Karpas-422 (cell line): ENCODE measurements around the gene SHPRH.

- PRO-cap: no peak
- RAMPAGE, long total RNA: no peak
These were observed 268.5 kb downstream of the ADGRG6 start for GRCh38 chr6:142570155-142570797.

DNA sequence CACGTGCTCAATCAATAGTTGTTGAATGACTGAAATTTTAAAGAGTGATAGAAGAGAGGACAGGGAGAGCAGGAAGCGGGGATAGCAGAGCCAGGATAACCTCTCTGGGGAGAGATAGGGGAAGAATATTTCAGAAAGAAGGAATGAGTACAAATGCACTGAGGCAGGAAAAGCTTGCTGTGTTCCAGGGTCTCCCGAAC, 263.8 kb downstream of the HIVEP2 start:
- PRO-cap: no peak
- RAMPAGE, long total RNA: no peak

DNA sequence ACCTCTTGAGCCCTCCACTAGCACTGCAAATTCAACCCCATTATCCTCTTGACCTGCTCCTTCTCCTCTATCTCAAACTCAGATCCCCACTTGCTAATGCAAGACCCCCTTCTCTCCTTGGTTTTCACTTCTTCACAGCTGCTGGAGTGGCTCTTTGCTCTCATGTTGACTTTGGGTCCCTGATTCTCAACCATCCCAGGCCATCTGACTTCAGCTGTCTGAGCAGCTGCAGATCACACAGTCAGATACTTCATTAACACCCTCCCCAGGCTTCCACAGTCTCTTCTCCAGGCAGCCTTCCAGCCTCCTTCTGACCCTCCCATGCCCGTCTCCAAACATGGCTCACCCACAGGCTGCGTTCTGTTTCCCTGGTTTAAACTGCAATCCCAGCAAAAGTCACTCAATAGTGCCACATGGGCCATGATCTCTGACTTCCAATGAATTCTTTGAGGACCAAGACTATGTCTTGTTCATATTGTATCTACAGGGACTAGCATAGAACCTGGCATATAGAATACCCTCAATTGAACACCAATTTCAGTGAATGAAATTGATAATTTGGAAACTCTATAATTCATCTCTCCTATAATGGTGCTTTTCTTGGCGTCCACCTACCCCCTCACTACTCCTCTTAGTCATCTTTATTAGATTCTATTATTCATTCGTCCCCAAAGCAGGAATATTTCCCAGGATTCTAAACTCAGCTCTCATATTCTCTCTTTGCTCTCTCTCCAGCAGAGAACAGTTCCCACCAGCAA, 65.3 kb downstream of the HIVEP2 start:
- PRO-cap: no peak
- RAMPAGE, long total RNA: no peak

GRCh38 chr6:142888737-142889264, 56.2 kb downstream of the HIVEP2 start:
- PRO-cap: no peak
- RAMPAGE, long total RNA: no peak

DNA sequence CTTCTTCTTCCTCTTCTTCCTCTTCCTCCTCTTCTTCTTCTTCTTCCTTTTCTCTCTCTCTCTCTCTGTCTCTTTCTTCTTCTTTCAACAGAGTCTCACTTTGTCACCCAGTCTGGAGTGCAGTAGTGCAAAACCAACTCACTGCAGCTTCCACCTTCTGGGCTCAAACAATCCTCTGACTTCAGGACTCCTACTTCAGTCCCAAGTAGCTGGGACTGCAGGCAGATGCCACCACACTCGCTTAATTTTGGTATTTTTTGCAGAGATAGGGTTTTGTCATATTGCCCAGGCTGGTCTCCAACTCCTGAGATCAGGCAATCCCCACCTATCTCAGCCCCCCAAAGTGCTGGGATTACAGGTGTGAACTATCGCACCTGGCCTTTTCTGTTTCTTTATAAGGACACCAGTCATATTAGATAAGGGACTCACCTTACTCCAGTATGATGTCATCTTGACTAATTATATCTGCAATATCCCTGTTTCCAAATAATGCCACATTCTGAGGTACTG, 6.6 kb upstream of the AIG1 start:
- PRO-cap: no peak
- RAMPAGE, long total RNA: no peak

DNA sequence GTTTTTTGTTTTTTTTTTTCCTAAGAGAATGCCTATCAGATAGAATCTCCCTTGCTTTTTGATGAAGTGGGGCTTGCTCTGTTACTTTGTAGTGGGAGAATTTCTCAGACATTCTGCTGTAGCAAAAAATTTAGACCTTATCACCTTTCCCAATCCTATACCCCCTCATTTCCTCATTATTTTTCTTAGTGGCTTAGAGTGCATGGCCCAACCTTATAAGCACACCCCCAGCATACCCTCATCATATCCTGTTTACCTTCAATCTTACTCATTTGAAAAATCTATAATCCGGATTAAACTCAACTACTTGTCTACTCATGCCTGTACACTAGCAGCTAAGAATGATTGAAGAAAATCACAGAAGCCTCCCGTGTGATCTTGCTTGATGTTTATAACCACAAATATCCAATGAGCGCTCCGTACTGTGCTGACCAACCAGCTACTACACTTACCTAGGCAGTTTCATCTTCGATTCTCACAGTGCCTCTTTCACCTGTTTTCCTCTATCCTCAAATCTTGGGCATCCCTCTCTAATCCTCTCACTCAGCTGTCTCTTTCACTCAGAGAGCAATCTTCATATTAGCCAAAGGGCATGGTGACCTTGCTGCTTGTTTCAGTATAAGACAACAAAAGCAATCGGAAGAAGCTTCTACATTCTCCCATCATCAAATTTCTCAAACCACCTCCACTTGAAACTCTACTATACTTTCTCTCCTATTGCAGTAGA, 36.6 kb downstream of the AIG1 start:
- PRO-cap: no peak
- RAMPAGE, long total RNA: no peak

DNA sequence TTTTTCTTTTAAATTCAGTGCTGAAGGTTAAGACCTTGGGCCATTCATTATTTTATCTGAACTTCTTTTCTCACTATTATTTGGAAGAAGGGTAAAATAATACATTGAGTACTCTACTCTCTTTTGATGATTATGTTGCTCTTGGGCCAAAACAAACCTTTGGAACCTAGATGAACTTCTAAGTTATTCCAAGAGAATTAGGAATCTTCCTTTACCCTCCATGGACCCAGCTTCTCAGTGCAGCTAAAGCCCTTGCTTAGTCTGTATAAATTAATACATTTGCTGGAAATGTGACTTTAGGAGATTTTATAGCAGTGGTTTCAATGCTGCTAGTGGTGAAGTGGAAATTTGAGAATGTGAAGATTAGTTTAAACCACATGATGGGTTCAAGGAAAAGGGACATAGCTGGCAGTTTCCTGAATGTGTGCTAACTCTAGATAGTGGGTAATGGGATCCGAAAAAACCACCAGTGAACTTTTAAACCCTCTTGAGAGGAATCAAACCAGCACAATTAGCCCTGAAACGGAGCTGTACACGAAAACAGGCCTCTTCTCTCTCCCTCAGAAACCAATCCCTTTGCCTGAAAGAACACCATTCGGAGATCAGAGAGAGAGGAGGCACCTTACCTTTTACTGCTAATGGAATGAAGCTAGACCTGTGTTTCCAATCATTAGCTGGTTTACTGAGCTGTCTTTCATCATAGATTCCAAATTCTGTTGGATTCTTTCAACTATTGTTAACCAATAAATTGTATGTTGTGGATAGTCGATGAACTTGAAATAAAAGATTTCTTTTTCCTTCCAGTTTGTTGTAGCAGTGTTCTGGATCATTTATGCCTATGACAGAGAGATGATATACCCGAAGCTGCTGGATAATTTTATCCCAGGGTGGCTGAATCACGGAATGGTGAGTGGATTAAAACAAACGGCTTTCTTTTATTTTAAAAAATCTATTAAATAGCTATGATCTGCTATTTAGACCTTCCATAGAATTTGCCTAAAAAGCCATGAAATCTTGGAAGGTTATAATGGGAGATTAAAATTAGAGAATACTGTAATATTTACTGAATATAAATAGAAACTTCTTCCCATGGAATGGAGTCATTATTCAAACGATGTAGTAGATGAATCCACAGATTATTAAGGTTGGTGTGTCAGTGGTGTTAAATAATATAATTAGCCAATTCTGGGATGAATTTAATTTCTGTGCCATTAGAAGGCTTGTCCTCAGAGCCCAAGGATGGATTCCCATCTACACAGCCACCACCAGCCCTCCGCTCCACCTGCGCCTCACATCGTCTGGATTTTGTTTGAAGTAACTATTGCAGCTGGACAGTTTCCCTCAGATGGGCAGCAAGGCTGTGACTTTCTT, 104.1 kb downstream of the AIG1 start:
- PRO-cap: no peak
- RAMPAGE, long total RNA: no peak

DNA sequence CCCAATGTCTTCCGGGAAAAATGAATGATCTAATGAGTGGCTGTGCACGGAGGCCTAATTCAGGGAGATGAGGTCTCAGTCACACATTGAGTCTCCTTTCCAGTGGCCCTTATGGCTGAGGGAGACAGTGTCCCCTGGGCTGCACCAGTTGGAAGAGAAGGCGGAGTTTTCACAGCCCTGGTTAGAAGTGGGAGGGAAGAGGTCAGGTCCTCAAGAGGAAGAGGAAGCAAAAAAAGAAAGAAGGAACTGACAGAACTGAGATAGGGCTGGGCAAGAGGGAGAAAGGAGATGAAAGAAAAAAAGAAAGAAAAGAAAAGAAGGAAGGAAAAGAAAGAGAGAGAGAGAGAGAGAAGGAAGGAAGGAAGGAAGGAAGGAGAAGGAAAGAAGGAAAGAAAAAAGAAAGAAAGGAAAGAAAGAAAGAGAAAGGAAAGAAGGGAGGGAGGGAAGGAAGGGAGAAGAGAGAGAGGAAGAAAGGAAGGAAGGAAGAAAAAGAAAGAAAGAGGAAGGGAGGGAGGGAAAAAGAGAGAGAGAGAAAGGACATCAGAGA, 5.1 kb upstream of the FUCA2 start:
- PRO-cap: no peak
- RAMPAGE, long total RNA: no peak

- PRO-cap: no peak
- RAMPAGE, long total RNA: no peak
These were observed 17.0 kb upstream of the FUCA2 start for GRCh38 chr6:143528488-143528950.

DNA sequence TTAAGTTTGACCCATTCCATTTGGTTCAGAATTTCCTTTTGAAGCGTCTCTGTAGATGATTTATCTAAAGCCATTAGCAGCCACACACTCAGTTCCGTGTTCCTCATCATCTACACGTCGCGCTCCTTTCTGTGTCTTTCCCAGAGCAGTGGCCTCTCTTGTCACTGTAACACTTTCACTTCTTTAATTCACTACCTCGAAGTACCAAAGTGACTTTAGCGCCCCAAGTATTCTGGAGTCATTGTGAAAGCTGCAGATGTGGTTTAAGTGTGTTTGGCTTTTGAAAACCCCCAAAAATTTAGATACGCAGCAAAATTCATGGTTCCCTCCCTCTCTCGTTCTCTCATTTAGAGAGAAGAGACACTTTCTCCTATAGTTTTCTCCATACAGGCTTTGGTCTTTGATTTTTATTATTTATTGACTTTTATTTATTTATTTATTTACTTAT, 55.5 kb upstream of the FUCA2 start:
- PRO-cap: no peak
- RAMPAGE, long total RNA: no peak

DNA sequence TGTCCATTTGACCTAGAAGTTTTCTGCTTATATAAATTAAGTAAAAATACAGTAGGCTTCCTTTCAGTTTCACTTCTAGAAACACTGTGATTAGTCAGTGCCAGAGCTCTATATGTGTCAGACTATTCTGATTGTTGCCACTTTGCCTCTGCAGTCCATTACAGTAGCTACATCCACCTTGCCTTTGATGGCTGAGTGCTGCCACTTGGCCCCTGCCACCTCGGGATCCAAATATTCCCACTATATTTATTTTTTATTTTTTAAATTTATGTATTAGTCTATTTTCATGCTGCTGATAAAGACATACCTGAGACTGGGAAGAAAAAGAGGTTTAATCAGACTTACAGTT, 8.0 kb downstream of the ZC2HC1B start:
- PRO-cap: no peak
- RAMPAGE, long total RNA: no peak

GRCh38 chr6:143942063-143942716, 65.9 kb downstream of the PLAGL1 start:
- PRO-cap: unidirectional peak, minus-strand start at chr6:143942256
- RAMPAGE, long total RNA: no peak

DNA sequence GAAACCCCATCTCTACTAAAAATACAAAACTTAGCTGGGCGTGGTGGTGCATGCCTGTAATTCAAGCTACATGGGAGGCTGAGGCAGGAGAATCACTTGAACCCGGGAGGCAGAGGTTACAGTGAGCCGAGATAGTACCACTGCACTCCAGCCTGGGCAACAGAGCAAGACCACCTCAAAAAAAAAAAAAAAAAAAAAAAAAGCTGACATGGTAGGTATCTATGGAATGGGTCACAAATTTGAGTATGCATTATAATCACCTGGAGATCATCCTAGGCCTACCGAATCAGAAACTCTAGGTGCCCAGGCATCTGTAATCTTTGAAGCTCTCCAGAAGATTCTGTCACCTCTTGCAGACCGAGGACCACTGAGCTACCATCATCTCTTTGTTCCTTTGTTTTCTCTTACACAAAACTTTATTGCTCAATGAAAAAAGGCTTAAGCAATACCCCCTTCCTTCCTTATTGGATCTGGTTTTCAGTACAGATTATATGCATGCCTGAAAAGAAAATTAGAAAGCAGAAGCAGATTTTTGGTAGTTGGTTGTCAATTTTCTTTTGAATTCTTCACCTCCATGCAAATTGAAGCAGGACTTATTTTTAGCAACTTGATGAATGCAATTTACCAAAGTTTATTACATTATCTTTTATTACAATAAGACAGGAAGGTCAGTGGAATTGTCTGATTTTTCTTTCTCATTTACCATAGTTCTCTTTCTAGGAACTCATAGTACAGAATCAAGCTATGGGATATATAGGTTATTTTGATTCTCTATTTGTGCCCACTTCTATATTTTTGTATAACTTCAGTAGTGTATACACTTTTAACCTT, 31.3 kb downstream of the STX11 start:
- PRO-cap: no peak
- RAMPAGE, long total RNA: no peak

GRCh38 chr6:144330524-144331273, 45.6 kb downstream of the UTRN start:
- PRO-cap: no peak
- RAMPAGE, long total RNA: no peak

GRCh38 chr6:144734684-144735519, 449.8 kb downstream of the UTRN start:
- PRO-cap: no peak
- RAMPAGE, long total RNA: no peak

GRCh38 chr6:145026322-145026772, 709.0 kb downstream of the EPM2A start:
- PRO-cap: no peak
- RAMPAGE, long total RNA: no peak

- PRO-cap: bidirectional peak, plus-strand start at chr6:145964584, minus-strand start at chr6:145964257
- RAMPAGE, long total RNA: start-site peak on the minus strand at chr6:145964257-145964397, 111 and 103 reads in 2 replicates
These were observed at the start of gene SHPRH for GRCh38 chr6:145963504-145964701. SHPRH (minus strand) TSS chr6:145964358.

DNA sequence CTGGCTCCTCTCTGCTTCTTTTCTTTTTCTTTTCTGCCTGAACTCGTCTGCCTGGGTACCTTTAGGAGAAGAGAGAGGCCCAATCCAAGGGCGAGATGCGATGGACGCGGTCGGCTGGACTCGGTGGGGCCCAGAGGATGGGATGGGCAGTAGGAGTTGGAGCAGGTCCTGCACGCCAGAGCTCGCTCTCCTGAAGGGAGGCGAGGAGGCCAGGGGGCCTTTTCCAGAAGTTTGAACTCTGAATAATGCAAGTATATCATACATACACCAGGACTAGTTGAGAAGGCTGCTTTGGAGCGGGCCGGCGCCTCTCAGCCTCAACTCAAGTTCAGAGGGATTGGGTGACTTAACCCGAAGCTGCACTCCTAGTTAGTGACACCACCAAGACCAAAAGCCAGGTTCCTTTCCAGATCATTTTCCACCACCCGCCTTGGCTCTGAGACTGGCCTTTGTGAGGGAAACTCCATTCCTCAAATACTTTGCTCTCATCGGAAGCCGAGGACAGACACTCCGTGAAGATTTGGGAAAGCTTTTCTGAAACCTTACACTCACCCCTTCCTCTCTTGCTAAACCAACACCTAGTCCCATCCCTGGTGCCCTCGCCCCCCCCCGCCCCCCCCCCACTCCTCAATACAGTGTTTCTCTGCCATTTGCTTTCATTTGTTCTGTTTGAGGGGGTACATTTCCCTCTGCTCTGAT, 684 bp downstream of the RAB32 start:
- PRO-cap: no peak
- RAMPAGE, long total RNA: no peak

- PRO-cap: no peak
- RAMPAGE, long total RNA: no peak
These were observed 204.8 kb downstream of the ADGB start for GRCh38 chr6:146803493-146804065.

DNA sequence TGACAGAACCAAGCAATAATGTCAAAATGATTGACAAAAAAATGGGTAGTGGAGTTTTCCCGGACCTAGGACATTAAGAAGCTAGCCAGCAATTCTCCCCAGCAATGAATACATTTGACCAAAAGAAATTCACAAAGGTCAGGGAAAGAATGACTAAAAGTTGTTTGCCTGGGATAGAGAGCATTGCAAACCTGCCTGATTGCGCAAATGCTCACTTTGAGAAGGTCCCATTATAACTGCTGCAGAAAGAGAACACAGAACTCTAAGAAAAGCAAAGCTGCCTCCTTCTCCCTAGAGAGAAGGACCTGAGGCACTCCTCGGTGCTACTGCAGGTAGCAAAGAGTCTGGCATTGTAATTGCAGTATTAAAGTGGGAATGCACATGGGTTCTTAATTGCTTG, 288.9 kb downstream of the ADGB start:
- PRO-cap: no peak
- RAMPAGE, long total RNA: no peak